ENCODE measurements around the gene PTGES2.

DNA sequence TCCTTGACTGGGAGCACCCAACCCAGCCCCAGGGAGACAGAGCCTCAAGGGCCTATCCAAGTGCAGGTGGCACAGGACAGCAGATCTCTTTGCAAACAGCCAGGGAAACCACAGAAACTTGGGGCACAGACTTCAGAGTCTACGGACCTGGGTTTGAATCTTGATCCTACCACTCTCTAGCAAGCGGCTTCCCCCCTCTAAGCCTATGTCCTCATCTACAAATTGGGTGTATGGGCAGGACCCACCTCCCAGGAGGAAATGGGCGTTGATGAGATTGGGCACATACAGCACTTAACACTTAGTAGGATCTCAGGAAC is 13.2 kb upstream of the TOR2A start:
- PRO-cap, 3 experiments, result no peak in any of the 3 experiments
- RRBS, result no CpG with 5 or more reads among the region's 3 CpGs

- PRO-cap, 3 experiments, result no peak in any of the 3 experiments
- RRBS, result 13% methylated on average over 16 of the region's 29 CpGs
These were observed 19.3 kb upstream of the TOR2A start for GRCh38 chr9:127754405-127754793.

DNA sequence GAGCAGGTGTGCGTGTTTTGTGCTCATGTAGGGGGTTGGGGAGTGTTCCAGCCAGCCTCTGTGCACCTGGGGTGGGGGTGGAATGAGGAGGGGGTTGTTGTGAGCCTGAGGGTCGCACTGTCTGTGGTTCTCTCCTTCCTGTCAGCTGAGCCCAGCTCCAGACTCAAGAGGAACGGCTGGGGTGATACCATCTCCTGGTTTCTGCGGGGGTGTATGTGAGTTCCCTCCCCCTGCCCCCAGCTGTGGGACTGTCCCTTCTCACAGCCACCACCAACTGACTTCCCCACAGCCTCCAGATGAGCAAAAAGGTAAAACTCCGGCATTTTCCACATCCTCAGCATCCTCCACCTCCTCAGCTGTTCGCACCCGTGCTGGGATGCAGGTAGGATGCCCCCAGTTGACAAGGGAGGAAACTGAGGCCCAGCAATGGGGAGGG is 2.2 kb downstream of the SH2D3C start:
- PRO-cap, 3 experiments, result no peak in any of the 3 experiments
- RRBS, result no CpG with 5 or more reads among the region's 7 CpGs

GRCh38 chr9:127796194-127796880 is 6.3 kb upstream of the FPGS start:
- PRO-cap, 3 experiments, result no peak in any of the 3 experiments
- RRBS, result no CpG with 5 or more reads among the region's 8 CpGs

DNA sequence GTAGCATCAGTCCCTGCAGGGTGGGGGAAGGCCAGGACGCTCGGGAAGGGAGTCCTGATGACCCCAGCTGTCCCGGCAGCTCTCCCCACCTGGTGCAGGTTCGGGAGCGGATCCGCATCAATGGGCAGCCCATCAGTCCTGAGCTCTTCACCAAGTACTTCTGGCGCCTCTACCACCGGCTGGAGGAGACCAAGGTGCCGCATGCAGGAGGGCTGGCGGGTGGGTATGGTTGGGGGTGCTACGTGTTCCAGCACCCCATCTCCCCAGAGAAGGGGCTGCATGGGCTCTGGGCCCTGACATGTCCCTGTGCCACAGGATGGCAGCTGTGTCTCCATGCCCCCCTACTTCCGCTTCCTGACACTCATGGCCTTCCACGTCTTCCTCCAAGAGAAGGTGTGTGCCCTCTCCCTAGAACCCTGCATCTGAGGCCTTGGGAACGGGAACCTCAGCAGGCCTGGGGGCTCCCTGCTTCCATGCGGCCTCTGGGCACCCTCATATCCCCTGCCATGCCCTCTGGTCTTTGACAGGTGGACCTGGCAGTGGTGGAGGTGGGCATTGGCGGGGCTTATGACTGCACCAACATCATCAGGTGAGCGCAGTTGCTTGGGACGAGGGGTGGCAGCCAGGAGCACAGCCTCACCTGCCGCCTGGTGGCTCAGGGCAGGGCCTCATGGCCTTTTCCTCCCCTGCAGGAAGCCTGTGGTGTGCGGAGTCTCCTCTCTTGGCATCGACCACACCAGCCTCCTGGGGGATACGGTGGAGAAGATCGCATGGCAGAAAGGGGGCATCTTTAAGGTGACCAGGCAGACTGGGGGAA is 4.4 kb downstream of the FPGS start:
- PRO-cap, 3 experiments, result no peak in any of the 3 experiments
- RRBS, result 93% methylated on average over 5 of the region's 23 CpGs

DNA sequence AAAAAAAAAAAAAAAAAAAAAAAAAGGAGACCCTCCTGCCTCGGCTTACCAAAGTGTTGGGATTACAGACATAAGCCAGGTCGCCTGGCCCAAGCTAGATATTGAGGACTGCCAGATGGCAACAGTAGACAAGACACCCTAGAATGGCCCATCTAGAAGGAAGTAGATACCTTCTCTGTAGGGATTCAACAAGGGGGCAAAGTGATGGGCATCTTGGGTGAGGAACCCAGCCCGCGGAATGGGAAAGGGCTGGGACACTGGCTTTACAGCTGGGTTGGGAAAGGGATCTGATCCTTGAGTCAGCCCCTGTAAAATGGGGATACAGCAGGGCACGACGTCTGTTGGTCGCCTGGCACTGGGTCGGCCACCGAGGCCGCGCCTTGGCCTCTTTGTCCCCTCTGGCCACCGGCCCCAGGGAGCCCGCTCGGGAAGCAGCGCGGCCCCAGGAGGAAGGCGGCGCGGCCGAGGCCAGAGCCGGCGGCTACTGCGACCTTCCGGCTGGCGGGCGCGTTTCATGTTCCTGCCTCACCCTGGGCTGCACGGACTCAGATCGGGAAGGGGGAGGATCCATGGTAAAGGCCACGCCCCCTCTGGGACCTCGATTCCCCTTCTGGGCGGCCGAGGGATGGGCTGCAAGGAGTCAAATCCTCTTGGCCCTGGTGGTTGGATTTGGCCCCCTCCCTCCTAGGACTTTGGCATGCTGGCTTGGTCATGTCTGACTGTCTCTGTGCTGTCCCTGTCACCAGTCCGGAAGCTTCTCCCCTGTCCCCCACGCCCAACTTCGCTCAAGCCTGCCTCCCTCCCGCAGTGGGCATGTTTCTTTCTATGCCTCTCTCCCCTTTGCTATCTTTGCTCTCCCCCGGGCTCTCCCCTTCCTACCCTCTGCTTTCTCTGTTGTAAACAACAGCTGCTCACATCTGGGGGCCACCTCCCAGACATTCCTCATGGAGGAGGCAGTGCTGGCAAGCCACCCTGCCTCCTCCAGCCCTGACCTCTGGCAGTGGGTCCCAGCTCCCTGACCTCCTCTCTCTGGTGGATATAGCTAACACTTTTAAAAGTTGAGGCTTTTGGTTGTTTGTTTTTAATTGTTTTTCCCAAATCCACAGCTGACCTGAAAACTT is 25.7 kb downstream of the FPGS start:
- PRO-cap, 3 experiments, result peak in 2 of 3 experiments; most common plus-strand start position 601 of the sequence (in 2); most common minus-strand start position 516 of the sequence (in 2)
- RRBS, result 3% methylated on average over 14 of the region's 38 CpGs

DNA sequence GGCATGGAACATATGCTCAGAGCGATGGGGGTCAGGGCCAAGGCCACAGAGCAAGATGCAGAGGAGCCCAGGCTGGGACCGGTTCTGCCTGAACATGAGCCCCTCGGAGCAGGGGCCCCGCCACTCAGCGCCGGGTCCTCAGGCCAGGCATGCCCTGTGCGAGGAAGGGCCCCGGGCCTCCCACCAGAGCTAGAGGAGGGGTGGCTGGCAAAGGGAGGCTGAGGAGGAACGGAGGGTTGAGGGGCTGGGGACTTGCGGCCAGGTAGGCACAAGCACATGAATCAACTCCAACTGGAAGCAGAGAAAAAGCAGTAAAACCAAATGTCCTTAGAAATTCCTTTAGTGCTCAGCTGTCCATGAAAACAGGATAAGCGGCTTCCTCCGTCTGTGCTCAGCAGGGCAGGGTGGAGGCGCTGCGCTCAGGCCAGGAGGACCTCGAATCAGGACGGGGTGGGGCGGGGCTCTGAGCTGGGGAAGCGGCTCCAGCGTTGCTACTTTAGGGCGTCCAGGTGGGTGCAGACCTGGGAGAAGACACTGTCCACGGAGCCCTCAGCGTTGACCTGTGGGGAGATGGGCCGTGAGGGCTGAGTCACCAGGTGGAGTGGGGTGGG is 9.9 kb downstream of the AK1 start:
- PRO-cap, 3 experiments, result no peak in any of the 3 experiments
- RRBS, result 73% methylated on average over 8 of the region's 23 CpGs

DNA sequence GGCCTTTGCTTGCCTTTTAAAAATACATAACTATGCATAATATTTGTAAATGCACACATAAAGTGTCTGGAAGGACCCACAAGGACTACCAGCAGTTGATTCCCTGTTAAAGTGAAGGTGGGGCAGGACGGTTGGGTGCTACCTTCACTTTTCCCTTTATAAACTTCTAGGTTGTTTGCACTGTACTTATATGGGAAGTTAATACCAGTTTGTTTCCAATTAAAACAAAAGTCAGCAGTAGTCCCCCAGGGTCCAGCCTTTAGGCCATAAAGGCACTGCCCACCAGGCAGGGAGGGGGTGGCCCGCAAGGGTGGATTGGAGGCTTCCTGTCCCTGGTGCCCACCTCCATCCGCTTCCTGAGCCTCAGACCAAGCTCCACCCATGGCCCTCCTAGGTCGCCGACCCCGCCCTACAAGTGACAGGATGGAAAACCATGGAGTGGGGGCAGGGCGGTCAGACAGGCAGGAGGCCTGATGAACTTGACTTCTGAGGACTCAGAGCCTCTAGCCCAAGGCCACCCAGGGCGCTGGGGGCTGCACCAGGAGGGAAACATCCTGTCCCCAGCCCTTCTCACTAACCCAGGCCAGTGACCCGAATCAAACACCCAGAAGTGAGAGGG is 4.0 kb upstream of the ST6GALNAC6 start:
- PRO-cap, 3 experiments, result peak in 3 of 3 experiments; most common plus-strand start position 456 of the sequence (in 3)
- RRBS, result no CpG with 5 or more reads among the region's 9 CpGs

GRCh38 chr9:127943432-127944084 is 5.9 kb upstream of the DPM2 start:
- PRO-cap, 3 experiments, result no peak in any of the 3 experiments
- RRBS, result no CpG with 5 or more reads among the region's 17 CpGs

DNA sequence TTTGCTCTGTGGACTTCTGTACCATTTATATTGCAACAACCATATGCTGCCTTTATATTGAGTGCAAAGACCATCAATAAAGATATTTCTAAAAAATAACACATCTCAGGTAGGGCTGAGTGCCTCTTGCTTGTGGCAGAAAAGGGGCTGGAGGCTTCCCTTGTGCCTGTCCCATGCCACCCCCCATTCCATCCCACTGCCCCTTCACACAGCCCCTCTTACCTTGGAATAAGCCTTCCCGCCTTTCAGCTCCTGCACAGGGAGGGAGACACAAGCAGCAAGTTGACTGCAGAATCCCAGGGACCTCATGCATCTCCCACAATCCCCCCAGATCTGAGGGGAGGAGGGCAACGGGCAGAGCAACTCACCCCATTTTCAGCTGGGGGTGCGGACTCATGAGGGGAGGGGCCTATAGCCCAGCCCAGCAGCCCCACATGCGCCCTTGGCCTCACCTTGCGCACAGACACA is 15.7 kb upstream of the DPM2 start:
- PRO-cap, 3 experiments, result no peak in any of the 3 experiments
- RRBS, result no CpG with 5 or more reads among the region's 5 CpGs

DNA sequence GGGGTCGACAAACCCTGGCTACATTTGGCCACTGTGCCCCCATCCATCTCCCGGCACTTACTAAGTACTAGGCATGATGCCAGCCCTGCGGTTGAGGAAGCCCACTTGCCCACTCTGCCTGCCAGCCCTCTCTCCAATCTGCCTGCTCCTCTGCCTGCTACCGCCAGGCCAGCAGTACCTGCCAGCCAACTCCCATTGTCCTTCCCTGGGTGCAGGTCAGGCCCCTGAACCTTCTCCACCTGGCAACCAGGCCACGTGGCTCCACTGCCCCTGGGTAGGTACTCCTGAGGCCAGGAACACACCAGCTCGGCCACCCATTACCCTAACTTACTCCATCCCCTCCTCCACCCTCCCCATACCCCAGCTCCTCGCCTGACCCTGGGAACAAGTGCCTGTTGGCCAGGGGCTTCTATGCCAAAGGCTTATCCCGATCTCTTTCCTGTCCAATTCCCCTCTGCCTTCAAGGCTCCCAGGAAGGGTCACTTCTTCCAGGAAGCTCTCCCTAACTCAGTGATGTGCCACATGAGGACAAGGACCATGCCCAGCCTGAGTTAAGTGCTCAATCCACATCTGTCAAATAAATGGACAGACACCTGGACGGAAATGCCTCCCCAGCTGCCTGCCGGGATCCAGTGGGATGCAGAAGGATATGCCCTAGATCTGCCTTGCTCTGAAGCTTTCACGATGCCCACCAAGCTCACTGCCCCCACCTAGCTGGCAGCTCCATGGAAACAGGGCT is 6.6 kb downstream of the EEIG1 start:
- PRO-cap, 3 experiments, result no peak in any of the 3 experiments
- RRBS, result no CpG with 5 or more reads among the region's 11 CpGs

DNA sequence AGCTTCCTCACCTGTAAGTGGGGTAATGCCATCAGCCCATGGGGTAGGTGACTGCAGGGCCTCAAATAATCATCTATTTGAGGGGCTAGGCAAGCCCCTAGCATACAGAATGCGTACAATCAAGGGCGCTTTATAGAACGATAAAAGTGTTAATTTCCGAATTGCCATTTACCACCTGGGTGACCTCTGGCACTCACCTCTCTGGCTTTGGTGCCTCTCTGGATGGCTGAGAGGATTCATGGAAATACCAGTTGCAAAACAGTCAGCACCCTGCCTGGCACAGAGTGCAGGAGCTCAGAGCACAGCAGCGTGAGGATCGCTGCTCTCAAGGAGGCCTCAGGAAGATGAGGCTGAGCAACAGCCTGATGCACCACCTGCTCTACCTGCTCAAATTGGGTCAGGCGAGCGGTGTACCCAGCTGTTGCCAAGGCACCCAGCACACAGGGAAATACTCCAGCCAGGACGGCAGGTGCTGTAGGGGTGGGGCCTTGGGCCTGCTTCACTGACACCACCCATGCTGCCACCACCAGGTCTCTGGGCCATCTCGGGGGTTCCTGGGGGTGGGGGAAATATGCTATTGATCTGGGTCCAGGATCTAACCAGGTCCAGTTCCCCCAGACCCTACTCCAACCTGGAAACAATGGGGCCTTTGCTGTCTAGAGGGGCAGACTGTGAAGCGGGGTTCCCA is 4.4 kb downstream of the EEIG1 start:
- PRO-cap, 3 experiments, result no peak in any of the 3 experiments
- RRBS, result no CpG with 5 or more reads among the region's 11 CpGs

- PRO-cap, 3 experiments, result no peak in any of the 3 experiments
- RRBS, result no CpG with 5 or more reads among the region's 4 CpGs
These were observed 2.1 kb upstream of the EEIG1 start for GRCh38 chr9:127982719-127983375.

GRCh38 chr9:127990759-127991640 is 10.2 kb upstream of the EEIG1 start:
- PRO-cap, 3 experiments, result no peak in any of the 3 experiments
- RRBS, result no CpG with 5 or more reads among the region's 11 CpGs

DNA sequence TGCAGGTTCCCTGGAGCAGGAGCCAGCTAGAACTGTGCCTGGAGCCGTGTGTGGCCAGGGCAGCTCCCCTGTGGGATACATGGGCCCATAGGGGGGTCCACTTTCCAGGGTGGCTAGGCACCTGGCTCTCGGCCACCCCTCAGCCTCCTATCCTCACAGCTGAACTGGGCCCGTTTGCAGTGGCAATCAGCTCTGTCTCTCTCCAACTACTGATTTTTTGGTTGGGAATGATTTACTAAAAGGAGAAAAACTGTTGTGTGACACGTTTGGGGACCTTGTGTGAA is 29.7 kb downstream of the PTGES2 start:
- PRO-cap, 3 experiments, result no peak in any of the 3 experiments
- RRBS, result no CpG with 5 or more reads among the region's 4 CpGs

- PRO-cap, 3 experiments, result no peak in any of the 3 experiments
- RRBS, result no CpG with 5 or more reads among the region's 15 CpGs
These were observed 26.6 kb downstream of the PTGES2 start for GRCh38 chr9:128100774-128101583.

GRCh38 chr9:128127154-128127841 is at the start of gene PTGES2:
Gene PTGES2, minus strand, starts transcription at chr9:128127729.
- PRO-cap, 3 experiments, result peak in 3 of 3 experiments; most common plus-strand start chr9:128127808 (in 3); most common minus-strand start chr9:128127726 (in 3)
- RRBS, result under 1% methylated on average over 26 of the region's 67 CpGs

GRCh38 chr9:128166924-128167974 is 7.2 kb downstream of the BBLN start:
- PRO-cap, 3 experiments, result no peak in any of the 3 experiments
- RRBS, result no CpG with 5 or more reads among the region's 9 CpGs

DNA sequence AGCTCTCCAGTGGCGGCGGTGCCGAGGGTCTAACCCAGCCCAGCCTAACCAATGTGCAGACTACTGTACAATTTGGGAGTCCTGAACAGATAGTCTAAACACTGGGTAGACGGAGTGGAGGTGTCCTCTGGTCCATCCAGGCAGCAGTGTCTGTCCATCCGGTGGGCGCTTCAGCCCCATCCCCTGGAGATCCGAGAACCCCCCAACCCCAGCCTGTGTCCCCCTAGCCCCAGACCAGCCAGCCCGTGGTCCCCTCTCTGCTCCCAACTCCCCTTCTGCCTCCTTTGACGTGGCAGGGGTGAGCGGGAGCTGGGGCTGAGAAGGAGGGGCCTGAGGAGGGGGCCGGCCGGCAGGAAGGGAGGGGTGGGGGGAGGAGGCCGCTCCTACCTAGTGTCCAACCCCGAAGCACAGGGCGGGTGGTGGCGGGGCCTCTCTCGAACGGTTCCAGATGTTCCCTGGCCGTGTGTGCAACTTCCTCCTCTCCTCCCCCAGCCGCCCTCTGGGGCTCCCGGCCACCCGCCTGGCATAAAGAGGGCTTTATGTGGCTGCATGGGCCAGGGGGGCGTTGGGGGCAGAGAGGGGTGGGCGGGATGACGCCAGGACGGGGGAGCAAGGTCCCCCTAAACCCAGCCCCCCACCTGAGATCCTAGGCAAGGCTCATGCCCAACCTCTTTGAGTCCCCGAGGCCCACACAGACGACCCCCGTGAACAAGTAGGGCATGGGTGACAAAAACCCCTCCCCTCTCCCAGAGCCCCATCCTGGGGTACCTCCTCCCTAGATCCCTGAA is 30.9 kb downstream of the GOLGA2 start:
- PRO-cap, 3 experiments, result peak in 3 of 3 experiments; most common minus-strand start position 277 of the sequence (in 3)
- RRBS, result no CpG with 5 or more reads among the region's 29 CpGs

GRCh38 chr9:128250845-128251163 is 25.0 kb downstream of the GOLGA2 start:
- PRO-cap, 3 experiments, result no peak in any of the 3 experiments
- RRBS, result 10% methylated on average over 18 of the region's 28 CpGs

All from breast (tissue), 4 donors.